PC-3 (cell line): ENCODE measurements around a stretch of chr6.

DNA sequence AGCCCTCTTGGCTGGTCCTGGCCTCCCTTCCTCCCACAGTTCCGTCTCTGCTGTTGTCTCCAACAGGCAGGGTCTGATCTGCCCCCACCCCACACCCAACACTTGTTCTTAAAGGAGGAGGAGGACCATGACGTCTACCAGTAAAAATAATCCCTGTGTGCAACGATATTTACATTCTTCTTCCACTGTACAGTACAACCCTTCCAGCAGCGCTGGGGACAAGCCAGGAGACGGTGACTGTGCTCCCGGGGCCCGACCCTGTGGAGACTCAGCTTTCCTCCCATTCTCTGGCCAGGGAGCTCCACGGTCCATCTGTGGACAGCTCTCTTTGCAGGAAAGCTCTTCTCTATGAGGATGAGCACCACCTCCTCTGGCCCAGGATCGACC, 115.3 kb upstream of the CDYL start:
- RAMPAGE, long total RNA, result no peak

DNA sequence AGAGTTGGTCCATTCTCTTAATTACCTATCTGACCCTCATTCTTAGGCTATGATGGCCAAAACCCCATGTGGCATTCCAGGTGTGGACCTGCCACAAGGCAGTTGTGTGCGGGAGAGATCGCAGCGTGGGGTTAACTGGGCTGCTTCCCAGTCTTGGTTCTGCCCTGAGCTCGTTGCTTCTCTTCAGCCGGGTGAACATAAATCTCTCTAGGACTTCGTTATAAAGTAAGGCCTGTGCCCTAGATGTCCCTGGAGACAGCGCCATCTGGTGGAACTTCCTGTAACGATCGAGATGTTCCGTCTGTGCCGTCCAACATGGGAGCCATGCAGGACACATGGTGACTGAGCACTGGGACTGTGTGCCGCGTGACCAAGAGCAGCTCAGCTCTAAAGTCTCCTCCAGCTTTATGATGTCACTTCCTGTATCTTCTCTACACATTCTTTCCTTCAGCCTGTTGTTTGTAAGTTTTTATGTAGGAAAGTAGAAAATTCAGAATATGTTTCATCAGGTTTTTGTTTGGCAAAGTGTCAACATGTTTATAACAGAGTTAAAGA, 26.8 kb upstream of the RPP40 start:
- RAMPAGE, long total RNA, result no peak

DNA sequence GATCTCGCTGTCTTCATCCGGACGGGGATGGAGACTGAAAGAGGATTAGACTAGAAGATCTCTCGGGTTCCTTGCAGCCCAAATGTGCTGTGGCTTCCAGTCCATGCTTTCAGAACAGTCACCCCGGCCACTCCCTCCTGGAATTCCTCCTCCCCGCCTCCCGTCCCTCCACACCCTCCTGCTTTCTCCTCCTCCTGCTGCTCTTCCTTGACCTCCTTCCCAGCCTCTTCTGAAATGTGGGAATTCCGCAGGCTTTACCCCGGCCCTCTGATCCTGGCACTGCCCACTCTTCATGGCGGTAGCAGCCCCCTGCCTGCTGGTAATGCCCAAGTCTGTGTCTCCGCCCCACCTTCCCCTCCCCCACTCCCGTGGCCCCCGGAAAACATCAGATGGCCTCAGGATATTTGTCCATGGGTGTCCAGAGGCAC, 28.9 kb upstream of the RPP40 start:
- RAMPAGE, long total RNA, result no peak

GRCh38 chr6:5084037-5085015, 815 bp upstream of the PPP1R3G start:
- RAMPAGE, long total RNA, result no peak

DNA sequence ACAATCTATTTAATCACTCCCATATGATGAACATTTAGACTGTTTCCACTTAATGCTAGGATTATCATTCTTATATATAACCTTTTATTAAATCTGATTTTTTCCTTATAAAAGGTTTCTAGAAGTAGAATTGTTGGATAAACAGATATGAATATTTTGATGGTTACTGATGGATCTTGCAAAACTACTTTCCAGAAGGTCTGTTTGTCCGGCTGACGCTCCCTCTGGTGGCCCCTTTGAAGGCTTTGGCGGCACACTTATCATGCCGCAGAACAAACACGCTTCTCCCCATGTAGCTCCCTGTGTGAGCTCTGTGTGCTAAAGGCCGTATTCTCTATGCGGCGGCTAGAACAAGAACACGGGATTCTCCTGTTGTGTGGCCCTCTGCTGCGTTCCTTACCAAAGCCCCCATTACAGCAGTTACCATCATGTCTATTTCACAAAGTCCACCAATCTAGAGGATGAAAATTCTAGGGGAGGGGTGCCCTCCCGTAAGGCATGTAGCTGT, 30.0 kb downstream of the PPP1R3G start:
- RAMPAGE, long total RNA, result no peak

- RAMPAGE, long total RNA, result no peak
Measured at GRCh38 chr6:5287206-5288198, 26.2 kb downstream of the FARS2 start.

GRCh38 chr6:5456863-5457553, 195.7 kb downstream of the FARS2 start:
- RAMPAGE, long total RNA, result no peak

- RAMPAGE, long total RNA, result no peak
Measured at GRCh38 chr6:5498110-5498632, 236.9 kb downstream of the FARS2 start.

DNA sequence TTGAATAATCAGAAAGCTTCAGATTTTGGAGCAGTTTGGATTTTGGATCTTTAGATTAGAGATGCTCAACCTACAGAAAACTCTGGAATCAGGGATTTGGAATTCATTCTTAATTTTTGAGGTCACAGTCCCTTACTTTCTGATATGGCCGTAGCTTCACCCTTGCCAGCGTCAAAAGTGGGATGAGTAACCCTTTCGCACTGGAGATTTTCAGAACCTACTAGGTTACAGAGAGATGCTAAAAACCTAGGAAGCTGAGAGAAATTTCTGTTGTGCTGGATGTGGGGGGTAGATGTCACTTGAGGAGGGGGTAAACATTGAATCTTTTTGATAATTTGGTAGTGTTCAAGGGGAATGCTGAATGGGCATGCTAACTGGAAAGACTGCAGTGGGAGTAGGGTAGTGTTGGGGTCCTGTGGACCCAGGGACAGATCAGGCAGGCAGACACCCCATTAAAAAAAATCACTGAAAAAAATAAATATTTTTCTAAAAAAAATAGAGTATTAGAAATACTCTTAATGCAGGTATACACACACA, 355.4 kb downstream of the FARS2 start:
- RAMPAGE, long total RNA, result no peak

GRCh38 chr6:5619168-5619737, 357.9 kb downstream of the FARS2 start:
- RAMPAGE, long total RNA, result no peak

DNA sequence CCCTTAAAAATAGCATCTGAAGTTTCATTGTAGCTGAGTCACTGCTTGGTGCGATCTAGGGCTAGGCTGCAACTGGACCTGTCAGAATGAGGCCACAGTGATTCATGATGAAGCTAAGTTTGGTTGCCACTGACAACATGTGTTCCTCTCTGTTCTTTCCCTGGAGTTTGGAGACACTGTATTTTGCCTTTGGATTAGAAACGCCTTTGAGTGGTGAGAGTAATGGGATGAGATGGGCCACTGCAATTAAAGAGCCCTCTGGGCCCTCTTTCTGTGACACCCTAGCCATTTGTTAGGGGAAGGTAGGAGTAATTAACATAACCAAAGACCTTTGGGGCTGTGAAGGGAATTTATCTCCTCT, 334.1 kb downstream of the NRN1 start:
- RAMPAGE, long total RNA, result no peak

DNA sequence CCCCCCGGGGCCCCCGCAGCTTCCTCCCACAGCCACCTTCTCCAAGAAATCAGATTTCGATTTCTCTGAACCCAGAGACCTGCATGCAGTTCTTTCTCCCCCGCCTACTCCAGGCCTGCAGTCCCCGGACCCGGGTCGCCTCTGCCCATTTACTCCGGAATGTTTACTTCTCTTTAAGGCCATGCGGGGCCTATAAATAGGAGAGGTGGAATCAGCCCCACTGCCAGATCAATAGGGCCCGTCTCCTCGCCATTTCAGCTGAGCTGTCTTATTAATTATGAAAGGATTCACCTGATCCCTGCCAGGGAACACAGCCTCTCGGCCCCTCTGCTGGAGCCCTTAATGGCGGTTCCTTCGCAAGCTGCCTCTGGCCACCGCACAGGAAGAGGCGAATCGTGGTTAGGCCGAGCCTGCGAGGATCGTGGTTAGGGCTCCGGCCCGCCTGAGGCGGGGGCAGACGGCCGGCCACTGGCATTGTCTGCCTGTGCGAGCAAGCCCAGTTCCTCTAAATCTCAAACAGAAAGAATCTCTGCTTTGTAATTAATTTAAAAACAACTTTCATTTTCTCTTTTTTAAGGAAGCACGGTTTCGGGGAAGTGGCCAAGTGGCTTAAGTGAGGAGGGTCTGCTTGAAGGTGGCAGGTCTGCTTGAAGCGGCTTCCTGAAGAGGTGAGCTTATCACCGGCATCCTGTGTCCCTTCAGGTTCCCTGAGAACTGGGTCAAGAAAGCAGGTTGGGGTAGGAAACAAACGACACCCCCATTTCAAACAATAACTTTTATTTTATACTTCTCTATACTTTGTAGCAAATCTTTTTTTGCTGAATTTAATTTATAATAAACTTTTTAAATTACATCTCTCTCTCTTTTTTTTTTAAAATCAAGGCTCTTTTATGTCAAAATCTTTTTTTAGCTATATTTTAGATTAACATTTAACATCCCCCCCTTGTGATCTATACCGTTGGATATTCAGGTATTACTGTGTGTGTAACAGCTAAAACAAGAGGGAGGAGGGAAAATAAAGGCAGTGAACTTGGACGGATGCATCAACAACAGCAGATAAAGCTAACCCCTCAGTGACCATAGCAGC, 9.1 kb downstream of the NRN1 start:
- RAMPAGE, long total RNA, result no peak

- RAMPAGE, long total RNA, result no peak
Measured at GRCh38 chr6:5998502-5999781, 7.8 kb downstream of the NRN1 start.

- RAMPAGE, long total RNA, result no peak
Measured at GRCh38 chr6:6299330-6299857, 21.1 kb downstream of the F13A1 start.

DNA sequence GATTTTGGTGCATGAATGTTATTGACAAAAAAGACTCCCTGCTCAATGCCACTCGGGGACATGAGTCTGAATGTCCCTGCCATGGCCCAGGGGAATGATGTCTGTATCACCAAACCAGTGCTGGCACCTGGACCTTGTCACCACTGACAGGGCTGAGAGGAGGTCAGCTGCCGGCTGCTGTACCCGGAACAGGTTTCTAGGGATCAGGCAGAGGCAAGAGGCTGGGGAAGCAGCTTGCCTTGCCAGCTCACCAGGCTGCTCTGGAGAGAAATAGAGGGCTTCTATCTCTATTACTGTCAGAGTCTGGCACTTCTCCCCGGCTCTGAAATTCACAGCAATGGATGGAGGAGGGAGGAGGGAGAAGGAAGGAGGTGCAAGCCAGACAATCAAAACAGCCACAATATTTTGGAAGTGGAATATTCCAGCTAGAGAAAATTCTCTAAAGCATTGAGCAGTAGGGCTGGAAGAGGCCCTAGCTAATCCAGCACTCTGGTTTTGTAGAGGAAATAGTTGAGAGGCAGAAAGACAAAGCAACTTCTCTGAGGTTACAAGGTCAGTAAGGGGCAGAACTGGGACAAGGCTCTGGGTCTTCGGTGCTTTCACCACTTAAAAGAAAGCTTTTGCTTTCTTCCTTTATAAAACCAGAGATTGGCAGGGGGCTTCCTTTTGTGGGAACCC, 2.6 kb downstream of the F13A1 start:
- RAMPAGE, long total RNA, result no peak

DNA sequence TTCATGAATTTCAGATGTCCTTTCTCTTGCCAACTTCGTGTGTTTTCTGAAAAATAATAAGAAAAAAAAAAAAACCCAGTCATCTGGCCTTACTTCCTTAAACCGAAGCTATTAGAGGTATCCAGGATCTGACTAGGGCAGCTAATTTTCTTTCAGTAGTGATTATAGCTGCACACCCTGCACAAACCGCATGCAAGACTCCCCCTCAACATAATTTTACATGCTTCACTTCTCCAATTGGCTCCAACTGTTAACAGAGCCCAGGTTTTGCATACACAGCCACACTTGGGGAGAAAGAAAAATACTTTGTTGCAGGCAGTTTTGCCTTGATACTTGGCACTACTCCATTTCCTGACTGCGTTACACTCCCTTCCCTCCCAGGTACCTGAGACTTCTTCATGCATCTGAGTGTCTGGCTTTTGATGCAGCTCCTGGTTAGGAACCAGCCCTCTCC, 11.8 kb upstream of the F13A1 start:
- RAMPAGE, long total RNA, result no peak

DNA sequence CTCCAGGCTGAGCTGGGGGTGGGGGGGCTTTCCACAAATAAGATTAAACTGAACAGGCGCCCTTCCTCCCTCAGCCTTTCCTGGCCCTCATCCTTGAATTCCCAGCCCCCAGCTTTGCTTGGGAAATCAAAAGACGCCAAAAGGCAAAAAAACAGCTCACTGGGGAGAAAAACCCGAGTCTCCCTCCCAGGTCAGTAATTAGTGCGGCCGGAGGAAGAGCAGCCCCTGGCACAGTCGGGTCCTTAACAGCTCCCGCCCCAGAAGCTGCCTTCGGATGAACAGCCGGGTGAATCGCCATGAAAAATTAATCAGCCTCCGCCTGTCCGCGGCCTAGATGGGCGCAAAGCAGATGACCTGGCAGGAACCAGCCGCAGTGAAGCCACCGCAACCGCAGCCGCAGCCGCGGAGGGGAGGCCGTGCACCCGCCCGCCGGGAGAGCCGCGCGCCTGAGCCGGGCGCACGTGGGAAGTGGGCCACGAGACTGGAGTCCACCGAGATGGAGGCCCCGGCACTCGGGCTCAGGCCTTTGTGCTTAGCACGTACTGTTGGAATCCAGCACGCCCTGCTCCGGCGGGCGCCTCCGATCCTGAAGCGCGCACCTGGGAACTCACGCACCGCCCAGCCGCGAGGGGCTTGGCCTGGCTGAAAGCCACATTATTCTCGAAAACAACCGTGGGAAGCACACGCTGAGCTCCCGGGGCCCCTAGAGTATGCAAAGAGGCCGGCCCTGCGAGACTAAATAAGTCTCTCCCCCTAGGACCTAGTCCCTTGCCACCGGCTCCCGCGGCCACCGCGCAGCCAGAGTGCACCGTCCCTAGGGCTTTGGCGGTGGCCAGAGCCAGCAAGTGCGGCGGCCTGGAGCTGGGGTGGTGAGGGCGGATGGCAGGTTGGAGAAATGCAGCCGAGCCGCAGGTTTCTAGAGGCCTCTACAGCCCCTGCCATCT, 42.3 kb upstream of the LY86 start:
- RAMPAGE, long total RNA, result no peak

DNA sequence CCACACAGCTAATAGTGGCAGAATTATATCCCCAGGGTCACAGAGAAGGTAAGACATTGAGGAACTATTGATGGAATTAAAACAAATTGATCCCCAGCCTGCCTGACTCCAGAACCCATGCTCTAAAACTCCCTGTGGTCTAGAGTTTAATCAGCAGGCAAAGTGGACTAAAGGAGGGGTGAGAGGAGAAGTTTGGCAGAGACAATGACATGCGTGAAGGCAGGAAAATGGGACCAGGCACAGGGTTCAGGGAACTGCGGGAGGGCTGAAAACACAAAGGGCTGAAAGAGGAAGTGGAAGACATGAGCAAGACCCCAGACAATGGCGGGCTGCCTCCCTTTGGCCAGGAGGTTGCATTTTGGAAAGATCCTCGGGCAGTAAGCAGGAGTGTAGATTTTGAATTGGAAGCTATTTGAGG, 3.1 kb downstream of the LY86 start:
- RAMPAGE, long total RNA, result no peak

DNA sequence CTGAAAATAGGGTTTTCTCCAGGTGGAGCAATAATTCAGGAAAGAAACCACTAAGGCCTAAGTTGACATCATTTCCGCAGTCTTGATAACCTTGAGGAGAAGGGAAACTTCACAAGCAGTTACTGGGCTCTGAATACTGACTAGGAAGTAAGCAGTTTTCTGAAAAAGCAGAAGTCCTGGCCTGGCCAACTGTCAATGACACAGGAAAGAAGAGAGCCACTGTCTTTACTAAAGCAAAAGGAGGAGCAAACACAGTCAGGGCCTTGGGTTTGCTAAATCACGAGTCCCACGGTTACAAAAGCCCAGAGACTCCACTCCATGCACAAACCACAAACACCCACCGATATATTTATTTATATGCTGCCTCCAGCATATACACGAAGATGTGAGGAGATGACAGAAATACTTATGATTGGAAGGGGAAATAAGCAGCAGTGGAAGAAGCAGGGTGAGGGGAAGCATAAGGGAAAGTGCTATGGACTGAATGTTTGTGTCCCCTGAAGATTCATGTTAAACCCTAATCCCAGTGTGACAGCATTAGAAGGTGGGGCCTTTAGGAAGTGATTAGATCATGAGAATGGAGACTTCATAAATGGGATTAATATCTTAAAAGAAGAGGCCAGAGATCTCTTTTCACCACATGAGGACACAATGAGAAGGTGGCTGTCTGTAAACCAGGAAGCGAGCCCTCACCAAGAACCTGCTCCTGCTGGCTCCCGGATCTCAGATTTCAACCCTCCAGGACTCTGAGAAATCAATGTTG, 3.7 kb downstream of the LY86 start:
- RAMPAGE, long total RNA, result no peak

DNA sequence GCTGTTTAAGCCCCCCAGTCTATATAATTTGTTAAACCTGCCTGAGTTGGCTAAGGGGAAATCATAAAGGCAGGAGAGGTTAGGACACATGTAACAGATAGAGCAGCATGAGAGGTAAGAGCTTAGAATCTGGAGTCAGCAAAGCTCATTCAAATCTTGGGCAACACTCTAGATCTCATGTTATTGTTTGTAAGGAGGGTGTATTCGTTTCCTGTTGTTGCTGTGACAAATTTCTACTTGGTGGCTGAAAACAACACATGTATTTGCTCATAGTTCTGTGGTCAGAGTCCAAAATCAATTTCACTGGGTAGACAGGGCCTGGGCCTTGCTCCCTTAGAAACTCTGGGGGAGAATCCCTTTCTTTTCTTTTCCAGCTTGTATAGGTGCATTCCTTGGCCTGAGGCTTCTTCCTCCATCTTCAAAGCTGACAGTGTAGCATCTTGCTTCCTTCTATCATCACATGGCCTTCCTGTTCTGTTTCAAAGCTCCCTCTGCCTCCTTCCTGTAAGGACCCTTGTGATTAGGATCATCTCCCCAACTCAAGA, 4.4 kb downstream of the LY86 start:
- RAMPAGE, long total RNA, result no peak